A375 (cell line): ENCODE measurements around a stretch of chr17.

DNA sequence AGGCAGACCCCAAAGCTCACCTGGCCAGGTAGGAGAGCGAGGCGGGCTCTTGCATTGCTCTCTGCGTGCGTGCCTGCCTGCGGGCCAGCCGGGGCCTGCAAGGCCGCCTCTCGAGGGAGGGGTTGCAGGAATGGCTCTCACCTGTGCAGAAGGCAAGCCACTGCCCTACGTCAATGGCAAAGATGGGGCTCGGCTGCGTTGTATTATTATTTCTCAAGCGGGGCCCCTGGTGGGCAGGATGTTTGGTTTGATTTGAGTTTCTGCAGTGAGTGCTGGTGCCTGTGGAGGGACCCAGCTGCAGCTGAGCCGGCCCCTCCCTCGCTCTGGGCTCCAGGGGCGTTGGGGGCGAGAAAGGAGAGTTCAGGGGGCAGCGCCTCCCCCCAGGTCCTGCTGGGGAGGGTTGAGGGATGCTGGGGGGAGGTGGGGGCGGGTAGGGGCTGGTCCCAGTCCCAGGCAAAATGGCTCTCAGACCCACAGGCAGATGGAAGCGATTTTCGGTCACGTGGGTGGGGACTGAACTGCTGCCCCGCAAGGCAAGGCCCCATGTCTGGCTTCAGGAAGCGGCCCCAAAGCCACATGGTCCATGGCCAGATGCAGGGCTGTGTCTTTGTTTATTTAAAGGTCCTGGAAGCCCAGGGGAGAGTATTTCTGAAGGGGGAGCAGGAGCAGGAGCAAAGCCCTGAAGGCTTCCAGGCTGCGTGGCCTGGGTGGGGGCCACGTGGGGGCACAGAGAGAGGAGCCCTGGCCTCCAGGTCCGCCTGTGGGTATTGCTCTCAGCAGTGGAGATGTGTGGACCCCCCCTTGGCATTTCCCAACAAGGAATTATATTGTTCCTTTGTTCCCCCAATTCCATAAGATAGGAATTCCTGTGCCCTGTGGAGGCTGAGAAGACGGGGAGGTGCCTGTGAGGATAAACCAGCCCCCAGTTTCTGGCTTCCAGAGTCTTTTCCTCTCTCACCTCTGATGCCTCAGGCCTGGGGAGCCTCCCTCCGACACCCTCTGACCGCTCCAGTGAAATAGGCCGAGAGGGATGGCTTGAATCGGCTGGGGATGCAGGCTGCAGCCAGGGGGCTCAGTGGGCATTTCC lies 198.4 kb downstream of the SEPTIN9 start:
- RAMPAGE, long total RNA = no peak

DNA sequence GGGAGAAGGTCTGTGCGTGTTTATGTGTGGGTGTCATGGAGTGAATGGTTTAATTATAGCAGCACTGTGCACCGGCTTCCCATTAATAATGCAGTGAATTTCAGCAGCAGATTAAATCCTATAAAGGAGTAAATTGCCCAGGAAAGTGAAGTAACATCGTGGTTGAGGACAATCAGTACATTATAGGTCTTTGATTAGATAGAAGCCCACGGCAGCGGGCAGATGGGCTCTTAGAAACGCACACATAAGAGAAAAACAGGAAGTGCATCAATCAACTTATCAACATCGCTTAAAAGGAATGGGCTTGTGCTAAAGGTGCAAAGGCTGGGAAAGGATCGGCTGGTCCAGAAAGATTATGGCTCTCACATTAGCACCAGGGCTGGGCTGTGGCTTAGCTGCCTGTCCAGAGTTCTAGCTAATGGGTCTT lies 292.1 kb upstream of the TNRC6C start:
- RAMPAGE, long total RNA = no peak

DNA sequence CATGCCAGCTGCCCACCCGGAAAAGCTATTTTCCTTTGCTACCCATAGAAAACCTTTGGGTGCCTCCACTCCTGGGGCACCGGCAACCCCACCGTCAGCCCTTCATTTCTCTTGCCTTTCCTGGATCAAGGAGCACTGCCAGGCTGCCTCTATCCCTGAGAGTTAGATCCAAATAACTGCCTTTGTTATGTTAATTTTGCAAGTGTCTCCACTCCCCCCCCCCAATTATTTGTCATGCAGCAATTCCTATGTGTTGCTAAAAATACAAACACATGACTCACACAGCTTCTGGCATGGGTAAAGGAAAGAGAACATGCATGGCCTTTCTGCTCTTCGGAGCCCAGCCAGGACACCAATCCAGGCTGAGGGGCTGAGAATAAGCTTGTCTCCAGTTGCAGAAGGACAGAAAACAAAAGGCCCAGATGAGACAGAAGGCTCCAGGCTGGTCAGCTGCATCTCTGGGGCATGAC lies 148.0 kb upstream of the TNRC6C start:
- RAMPAGE, long total RNA = no peak

DNA sequence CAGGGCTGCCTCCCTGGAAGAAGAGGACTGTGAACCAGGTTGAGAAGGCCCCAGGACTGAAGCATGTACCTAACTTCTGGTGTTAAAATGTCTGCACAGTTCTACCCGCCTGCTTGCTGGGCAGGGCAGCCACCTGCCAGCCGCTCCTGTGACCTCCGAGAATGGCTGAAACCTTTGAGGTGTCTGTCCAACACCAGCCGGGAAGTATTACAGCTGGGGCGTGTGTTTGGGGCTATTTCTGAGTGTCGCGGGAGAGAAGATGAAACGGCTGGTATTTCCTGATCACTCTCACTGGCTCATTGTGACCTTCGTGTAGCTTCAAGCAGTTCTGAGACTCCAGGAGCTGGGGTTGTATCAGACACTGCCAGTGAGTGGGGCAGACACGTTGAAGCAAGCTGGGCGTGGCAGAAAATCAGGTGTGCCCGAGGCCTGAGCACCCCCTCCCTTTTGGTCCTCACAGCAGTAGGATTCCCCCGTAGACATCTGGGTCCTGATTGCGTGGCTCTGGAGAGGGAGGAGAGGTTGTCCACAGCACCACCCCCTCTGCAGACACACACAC lies 93.8 kb upstream of the TNRC6C start:
- RAMPAGE, long total RNA = no peak

GRCh38 chr17:77995708-77996068 lies 37.2 kb downstream of the TNRC6C start:
- RAMPAGE, long total RNA = no peak

DNA sequence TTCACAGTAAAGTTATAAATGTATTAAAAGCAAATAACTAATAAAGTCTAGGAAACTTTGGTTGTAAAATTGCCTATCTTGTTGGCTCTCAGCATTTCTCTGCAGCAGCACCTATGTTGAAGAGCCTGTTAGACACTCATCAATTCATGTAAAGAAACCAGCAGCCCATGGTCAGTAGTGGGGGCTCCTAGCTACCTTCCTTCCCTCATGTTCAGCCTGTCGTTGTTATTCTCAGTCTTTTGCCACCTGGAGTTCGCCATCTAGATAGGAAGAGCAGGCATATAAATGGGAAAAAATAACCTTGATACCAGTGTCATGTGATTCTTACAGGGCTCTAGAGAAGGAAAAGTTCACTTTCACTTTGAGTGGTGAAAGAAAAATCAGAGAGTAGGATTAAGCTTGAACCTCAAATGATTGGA lies 39.2 kb downstream of the TMC6 start:
- RAMPAGE, long total RNA = no peak

GRCh38 chr17:78123828-78124451 lies 4.6 kb downstream of the TMC6 start:
- RAMPAGE, long total RNA = no peak

- RAMPAGE, long total RNA = no peak
These were observed 1.3 kb downstream of the TMC6 start for GRCh38 chr17:78126833-78128093.

- RAMPAGE, long total RNA = no peak
These were observed 8.6 kb downstream of the C17orf99 start for GRCh38 chr17:78154835-78155180.

DNA sequence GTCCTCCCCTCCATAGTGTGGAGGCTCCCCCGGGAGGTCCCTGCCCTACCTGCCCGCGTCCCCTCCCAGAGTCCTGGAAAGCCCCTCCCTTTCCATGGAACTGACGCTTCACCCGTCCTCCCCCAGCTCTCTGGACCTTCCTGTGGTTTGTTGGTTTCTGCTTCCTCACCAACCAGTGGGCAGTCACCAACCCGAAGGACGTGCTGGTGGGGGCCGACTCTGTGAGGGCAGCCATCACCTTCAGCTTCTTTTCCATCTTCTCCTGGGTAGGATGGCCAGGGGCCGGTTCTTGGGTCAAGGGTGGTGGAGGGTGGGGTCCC lies 3.0 kb downstream of the SYNGR2 start:
- RAMPAGE, long total RNA = no peak

GRCh38 chr17:78258592-78259179 lies 27.3 kb downstream of the TMEM235 start:
- RAMPAGE, long total RNA = no peak

GRCh38 chr17:78315271-78316332 lies 44.3 kb downstream of the SOCS3 start:
- RAMPAGE, long total RNA = no peak

DNA sequence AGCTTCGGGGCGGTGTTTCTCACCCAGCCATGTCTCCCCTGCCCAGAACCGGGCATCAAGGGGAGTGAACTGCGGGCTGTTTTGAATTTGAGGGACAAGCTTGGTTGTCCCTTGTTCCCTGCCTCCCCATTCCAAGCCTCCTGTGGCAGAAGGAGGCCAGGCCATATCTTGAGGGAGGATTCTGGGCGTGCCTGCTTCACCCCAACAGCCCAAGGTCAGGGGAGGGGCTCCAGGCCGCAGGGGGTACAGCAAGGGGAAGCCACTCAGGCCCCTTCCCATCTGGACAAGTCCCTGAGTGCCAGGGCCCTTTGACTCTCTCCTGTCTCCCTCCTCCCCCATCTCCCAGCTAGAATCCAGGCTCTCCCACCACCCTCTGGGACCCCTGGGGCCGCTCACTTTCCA lies 43.5 kb downstream of the SOCS3 start:
- RAMPAGE, long total RNA = no peak

DNA sequence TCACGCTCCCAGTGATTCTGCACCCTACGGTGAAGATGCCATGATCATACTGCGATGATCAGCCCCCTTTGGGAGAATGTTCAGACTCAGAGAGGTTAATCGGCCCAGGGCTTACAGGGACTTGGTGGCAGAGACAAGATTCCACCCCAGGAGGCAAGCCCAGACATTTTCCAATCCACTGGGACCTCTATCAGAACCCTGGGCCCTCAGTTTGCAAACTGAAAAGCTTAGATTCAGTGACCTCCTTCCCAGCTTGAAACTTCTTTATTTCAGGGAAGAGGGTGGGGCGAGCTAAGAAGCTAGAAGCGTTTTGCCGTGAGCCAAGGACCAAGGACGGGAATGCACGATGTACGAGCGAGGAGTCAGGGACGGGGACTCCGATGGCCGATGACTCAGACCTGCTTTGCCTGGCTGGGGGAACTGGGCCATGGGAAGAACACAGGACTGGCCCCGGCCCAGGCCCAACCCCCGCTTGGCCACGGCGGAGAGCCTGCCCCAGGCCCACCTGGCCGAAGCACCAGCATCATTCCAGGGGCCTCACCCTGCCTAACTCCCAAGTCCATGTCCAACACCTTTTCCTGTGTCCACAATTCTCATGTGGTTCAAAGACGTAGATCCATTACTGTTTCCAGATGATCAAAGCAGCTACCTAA lies 34.6 kb downstream of the SOCS3 start:
- RAMPAGE, long total RNA = no peak

DNA sequence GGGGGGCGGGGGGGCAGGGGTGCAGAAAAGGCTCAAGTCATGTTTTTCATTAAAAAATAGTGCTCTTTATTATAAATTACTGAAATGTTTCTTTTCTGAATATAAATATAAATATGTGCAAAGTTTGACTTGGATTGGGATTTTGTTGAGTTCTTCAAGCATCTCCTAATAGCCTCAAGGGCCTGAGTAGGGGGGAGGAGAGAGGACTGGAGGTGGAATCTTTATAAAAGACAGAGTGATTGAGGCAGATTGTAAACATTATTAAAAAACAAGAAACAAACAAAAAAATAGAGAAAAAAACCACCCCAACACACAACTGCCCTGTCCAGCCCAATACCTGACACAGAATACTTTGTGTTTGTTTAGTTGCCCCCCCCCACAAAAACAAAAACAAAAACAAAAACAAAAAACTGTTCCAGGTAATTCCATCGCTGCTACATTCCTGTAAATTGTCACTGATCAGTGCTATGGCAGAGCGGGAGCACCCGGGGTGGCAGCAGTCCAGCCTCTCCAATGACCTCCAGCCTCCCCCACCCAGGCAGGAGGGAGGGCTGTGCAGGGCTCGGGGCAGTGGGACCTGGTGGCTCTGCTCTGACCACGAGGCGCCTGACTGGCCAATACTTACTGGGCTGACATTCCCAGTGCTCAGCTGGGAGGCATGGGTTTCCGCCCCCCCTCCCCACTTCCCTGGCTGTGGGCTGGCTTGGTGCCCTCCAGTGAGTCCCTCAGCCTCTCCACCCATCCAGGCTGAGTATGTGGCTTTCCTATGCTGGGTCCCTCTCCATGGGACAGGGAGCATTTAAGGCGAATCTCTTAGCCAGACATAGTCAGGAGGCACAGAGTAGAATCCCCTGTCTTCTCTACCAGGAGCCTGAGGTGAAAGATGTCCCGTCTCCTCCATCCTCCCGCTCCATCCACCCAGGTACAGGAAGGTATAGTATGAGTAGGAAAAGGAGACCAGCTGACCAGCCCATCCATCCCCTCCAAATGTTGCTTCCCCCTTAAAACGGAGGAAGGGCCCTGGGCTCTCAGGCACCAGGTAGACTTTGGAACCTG lies 2.8 kb downstream of the SOCS3 start:
- RAMPAGE, long total RNA = no peak

GRCh38 chr17:78374466-78375800 lies 3.5 kb upstream of the PGS1 start:
- RAMPAGE, long total RNA = no peak

GRCh38 chr17:78381289-78382431 lies 3.2 kb downstream of the PGS1 start:
- RAMPAGE, long total RNA = no peak

- RAMPAGE, long total RNA = no peak
These were observed 34.1 kb downstream of the PGS1 start for GRCh38 chr17:78412481-78412925.

DNA sequence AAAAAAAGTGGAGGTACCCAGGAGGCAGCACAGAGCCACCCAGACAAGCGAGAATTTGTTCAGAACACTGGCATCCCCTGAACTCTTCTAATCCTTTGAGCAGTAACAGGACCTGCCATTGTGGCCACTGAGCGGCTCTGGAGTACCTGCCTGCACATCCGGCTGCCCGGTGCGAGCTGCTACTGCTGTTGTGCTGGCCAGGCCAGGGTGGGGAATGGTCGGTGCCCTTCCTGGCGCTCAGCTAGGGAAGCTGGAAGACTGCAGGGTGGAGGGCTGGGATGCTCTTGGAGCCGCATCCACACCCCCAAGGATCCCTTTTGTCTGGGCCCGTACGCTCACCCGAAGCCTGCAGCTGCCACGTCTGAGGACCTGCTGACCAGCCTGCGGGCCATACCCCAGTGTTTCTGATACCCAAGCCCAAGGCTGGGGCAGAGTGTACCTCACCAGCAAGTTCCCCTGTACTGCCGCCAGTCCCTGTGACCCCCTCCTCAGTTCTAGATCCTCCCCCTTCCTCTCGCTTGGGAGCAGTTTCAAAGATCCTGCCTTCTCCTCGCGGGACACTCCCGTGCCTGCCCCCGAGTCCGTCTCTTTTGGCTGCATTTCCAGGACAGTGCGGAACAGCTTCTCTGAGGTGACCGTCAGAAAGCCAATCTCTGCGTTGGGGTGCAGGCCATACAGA lies 49.7 kb downstream of the PGS1 start:
- RAMPAGE, long total RNA = no peak

DNA sequence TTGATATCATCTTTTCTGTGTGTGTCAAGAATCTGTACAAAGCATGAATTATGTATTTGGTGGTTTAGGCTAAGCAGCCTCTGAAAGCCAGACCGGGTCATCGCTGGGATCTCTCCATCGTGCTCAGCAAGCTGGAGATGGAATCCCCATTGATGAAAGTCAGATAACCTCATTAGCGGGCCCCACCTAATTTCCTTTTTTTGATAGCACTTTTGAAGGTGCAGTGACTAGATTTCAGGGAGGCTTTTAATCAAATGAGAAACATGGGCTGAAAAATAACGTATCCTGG lies 36.5 kb upstream of the DNAH17 start:
- RAMPAGE, long total RNA = no peak